ENCODE results near the gene MGAT4C.

GRCh38 chr12:80044752-80045215 lies 54.6 kb upstream of the OTOGL start:
- RAMPAGE, total RNA: no peak

- RAMPAGE, total RNA: no peak
These were observed 69.2 kb downstream of the PTPRQ start for GRCh38 chr12:80513322-80513588.

DNA sequence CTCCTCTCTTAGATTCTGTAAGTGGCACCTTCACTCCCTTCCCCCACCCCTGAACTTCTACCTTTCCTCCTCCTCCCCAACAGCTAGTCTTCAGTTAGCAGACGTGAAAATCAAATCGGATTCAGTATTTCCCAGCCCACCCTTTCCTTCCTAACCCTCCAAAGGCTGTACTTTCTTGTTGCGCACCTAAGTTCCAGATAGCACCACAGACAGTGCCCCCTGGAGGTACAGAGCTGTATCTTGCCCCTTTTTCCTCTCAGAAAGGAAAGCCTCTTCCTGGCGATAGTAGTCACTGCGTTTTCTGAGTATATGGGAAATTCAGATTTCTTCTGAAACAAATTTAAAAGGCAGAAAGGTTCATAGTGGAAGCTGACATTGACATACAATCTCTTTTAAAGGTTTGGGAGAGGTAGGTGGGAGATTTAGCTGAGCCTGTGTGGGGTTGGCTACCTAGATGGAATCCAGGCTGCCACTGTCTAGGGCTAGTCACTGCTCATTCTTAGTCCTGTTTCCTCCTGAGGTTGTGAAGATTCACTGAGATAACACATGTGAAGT lies 3.0 kb downstream of the MYF6 start:
- RAMPAGE, total RNA: no peak

DNA sequence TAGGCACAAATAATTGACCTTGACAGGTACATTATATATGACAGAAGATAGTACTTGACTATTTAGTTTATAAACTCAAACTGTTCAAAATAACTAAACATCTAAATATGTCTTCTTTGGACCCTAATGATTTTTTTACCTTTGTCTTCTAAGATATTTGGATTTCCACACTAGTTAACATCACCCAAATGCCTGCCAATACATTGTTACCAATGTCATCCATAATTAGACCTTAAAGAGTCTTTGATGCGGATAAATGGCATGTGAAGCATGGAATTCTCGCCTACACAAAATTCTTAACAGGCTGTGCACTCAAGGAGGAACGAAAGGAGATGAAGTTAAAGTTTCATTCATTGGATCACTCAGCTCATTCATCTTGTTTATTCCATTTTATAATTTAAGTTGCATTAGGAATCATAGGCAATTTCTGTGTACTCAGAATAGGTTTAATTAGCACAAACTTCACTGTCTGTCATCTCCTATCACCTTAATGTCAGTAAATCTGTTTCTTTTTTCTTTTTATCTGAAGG lies 219.7 kb downstream of the ACSS3 start:
- RAMPAGE, total RNA: no peak

DNA sequence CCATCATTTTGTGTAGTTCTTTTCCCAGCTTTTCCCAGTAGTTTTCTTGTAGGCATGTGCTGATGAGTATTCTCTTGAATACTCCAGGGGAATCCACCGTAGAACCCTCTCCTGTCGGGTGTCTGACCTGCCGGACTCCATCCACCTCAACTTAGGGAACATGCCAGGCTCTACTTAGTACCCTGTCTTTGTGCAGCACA lies 25.9 kb upstream of the PPFIA2 start:
- RAMPAGE, total RNA: no peak

DNA sequence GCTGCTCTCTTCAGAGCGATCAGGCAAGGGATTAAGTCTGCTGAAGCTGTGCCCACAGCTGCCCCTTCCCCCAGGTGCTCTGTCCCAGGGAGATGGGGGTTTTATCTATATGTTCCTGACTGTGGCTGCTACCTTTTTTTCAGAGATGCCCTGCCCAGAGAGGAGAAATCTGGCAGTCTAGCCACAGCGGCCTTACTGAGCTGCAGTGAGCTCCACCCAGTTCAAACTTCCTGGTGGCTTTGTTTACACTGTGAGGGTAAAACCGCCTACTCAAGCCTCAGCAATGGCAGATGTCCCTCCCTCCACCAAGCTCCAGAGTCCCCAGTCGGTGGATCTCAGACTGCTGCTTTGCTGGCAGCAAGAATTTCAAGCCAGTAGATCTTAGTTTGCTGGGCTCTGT lies 52.0 kb upstream of the TMTC2 start:
- RAMPAGE, total RNA: no peak

DNA sequence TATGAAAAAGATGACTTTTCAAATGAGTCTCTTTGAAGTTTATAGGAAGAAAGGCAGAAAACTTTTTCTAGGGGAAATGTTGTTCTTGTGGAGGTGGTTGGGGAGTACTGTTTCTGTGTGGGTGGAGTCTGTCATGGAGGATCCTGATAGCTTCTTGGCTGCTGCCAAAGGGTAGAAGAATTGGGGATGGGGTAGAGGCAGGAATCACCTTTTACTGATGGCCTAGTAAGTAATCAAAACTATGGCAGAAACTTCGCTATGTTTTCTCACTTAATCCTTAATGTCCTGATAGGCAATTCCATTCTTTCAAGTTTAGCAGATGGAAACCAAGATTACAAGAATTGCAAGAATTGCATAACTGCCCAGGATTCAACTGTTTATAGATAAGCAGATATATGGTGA lies 463.8 kb downstream of the TMTC2 start:
- RAMPAGE, total RNA: no peak

DNA sequence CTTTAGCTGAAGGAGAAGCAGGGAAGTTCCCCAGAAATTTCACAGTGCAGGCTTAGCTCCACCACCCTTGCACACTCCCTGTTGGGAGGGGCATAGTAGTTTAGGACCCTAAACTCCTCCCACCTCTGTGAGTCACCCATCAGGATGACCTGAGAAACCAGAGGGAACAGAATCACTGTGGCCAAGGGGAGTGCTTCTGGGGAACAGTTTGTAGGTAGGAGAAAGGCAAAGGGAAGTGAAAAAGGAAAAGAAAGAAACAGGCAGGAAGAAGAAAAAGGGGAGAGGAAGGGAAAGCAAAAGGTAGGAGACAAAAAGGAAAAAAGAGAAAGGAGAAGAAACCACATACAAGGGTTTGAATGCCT lies 404.3 kb downstream of the SLC6A15 start:
- RAMPAGE, total RNA: no peak

GRCh38 chr12:84910516-84911056 lies 2.0 kb downstream of the SLC6A15 start:
- RAMPAGE, total RNA: no peak

GRCh38 chr12:84913116-84913825 lies 672 bp upstream of the SLC6A15 start:
- RAMPAGE, total RNA: no peak

- RAMPAGE, total RNA: no peak
These were observed at the start of gene MGAT4C for GRCh38 chr12:86256187-86256739. MGAT4C (minus strand) TSS chr12:86256391.

GRCh38 chr12:86265041-86265616 lies 8.9 kb upstream of the MGAT4C start:
- RAMPAGE, total RNA: no peak

- RAMPAGE, total RNA: no peak
These were observed 344.9 kb upstream of the MGAT4C start for GRCh38 chr12:86601095-86601552.

- RAMPAGE, total RNA: no peak
These were observed 143.7 kb downstream of the DUSP6 start for GRCh38 chr12:89208563-89209139.

GRCh38 chr12:89343882-89344643 lies 8.2 kb downstream of the DUSP6 start:
- RAMPAGE, total RNA: no peak

DNA sequence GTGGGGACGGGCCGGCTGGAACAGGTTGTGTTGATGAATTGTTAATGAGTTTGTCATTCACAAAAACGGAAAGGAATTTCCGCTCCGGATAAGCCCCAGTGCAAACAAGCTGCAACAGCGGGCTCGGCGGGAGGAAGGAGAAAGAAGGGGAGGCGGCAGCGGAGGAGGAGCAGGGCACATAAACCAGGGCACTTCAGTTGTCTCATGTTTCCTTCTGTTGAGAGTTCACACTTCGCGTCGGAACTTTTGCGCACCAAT lies 203 bp upstream of the DUSP6 start:
- RAMPAGE, total RNA: no peak

DNA sequence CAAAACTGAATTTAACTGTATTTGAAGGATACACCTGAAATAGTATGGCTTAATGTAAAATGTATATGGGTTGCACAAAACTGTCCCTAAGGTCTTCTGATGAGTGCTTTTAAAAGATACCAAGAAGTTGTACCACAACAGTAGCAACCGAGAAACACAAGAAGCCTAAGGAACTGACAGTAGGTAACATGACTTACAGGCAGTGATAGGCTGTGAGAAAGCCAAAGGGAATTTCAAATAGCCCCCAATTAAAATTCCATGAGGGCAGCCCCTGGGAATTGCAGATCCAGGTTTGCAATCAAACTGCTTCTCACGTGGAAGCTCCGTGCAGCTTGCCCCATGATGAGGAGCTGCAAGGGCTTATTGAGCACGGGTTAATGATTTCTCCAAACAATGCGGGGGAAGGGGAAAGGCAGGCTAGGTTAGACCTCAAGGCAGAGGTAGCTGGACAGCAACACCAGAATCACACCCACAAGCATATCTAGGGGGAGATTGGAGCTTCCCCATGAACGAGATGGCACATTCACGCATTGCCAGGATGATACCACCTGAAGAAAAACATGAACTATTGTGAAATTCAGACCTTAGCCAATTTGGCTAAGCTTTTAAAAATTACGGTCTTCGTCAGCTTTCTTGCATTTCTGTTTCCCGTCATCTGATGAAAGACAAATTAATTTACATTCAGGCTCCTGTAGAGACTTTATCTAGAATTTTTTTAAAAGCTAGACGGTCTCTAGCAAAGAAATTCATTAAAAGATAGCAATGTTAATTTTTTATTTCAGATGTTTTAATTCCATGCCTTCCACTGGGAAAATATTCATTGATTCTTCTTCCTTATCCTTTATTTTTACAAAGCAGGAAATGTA lies 5.0 kb upstream of the DUSP6 start:
- RAMPAGE, total RNA: no peak

- RAMPAGE, total RNA: no peak
These were observed 30.0 kb upstream of the DUSP6 start for GRCh38 chr12:89382229-89382724.

GRCh38 chr12:89383956-89384688 lies 31.8 kb upstream of the DUSP6 start:
- RAMPAGE, total RNA: no peak

DNA sequence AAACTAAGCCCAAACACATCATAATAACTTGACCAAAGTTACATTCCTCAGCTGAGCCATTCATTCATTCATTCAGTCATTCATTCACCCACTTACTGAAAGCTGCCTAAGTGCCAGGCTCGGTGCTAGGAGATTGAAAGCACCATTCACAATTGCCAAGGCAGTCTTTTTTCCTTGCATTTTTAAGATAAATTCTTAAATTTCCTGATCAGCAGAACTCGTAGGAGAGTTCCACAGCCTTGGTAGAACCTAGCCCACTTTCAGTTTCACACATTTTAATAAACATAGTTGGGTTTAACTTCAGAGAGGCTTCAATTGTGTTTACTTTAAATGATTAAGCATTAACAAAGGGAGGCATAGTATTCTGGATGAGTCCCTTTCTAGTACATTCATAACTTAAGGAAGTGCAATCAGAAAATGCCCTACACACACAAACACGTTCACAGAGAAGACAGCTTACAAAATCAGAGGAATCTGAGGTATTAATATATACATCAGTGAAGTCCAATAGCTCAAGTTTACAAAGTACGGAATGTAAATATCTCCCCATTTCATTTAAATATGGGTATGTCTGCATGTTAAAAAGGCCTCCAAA lies 2.9 kb downstream of the GALNT4 start:
- RAMPAGE, total RNA: no peak